Mesenchymal stem cell of the bone marrow (primary cell): ENCODE data around the gene MICAL2.

- CAGE, long polyA plus RNA: no peak
Observed at GRCh38 chr11:12110505-12111456, at the start of gene MICAL2. MICAL2 (plus strand) TSS chr11:12110590.

- CAGE, long polyA plus RNA: no peak
Observed at GRCh38 chr11:12156714-12157595, 46.6 kb downstream of the MICAL2 start.

GRCh38 chr11:12157596-12158205, 47.3 kb downstream of the MICAL2 start:
- CAGE, long polyA plus RNA: no peak

GRCh38 chr11:12158786-12159461, 48.5 kb downstream of the MICAL2 start:
- CAGE, long polyA plus RNA: no peak

- CAGE, long polyA plus RNA: no peak
Observed at GRCh38 chr11:12239248-12239832, 128.9 kb downstream of the MICAL2 start.

DNA sequence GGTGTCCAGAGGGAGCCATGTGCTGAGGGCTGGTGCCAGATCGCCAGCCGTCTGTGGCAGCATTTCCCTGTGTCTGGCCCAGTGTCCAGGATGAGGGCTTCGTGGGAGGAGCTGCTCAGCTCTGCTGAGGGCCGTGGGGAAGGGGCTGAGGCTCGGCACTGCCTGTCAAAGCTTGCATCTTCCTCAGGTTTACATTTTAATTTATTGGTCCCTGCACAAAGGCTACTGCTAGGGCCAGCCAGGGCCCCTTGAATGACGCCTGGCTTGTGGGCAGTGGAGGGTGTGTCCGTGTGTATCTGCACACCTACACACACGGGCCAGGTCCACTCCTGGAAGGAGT, 107.9 kb upstream of the PARVA start:
- CAGE, long polyA plus RNA: no peak

DNA sequence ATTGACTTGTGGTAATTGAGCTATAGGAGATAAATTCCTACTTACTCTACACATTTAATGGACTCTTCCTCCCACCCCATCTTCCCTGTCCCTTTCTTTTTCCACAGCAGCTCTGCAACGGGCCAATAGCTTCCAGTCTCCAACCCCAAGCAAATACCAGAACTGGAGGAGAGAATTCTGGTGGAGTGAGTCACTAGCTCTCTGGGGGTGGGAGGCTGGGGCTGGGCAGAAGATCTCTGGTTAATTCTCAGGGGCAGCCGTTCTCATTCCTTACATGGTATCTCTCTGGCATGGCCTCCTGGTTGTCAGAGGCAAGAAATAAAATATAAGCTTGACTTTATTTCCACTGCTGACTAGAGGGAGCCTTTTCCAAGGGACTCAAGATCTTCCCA, 90.4 kb upstream of the PARVA start:
- CAGE, long polyA plus RNA: no peak

DNA sequence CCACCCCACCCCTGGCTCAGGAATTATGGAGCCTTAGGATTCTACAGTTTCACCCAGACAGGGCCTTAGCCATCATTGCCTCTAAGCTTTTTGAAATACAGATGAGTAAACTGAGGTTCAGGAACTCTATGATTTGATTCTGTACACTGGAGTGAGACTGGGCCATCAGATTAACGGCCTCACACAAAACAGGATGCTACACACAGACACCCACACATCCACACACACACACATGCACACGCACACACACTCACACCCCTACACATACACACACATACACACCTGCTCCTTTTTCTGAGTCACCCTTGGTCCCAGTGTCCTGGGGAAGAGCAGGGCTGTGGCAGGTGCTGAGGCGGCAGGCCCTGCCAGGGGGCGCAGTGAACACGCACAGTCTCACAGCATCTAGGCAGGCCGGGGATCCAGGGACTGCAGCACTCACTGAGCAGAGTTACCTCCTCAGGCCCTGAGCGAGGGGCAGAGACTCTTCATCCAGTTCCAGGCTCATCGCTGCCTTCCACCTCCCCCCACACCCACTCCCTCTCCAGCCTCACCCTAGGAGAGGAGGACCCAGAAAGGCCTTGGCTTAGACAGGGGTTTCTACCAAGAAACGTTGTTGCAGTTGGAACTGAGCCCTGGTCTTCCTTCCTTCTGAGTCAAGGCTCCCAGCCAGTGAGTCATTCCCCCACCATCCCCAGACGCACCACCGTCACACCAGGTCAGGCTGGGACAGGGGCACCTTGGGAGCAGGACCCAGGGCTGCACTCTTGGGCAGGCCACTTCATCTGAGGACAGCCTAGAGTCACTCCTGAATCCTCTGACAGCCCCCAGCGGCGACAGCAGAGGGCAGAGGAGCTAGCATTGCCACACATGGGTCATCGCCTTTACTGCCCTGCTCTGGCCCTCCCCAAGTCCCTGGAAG, 89.7 kb upstream of the PARVA start:
- CAGE, long polyA plus RNA: no peak

- CAGE, long polyA plus RNA: no peak
Observed at GRCh38 chr11:12366050-12366833, 11.1 kb upstream of the PARVA start.

DNA sequence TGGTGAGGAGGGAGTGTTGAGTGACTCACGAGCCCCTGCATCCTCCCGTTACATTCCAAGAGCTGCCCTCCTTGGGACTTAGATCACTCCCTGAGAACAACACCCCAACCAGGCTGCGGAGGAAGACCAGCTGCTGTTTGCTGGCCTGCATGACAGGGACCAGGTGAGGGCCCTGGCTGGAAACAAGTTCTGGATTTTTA, 20.7 kb downstream of the PARVA start:
- CAGE, long polyA plus RNA: no peak

- CAGE, long polyA plus RNA: no peak
Observed at GRCh38 chr11:12430838-12431486, 53.6 kb downstream of the PARVA start.

DNA sequence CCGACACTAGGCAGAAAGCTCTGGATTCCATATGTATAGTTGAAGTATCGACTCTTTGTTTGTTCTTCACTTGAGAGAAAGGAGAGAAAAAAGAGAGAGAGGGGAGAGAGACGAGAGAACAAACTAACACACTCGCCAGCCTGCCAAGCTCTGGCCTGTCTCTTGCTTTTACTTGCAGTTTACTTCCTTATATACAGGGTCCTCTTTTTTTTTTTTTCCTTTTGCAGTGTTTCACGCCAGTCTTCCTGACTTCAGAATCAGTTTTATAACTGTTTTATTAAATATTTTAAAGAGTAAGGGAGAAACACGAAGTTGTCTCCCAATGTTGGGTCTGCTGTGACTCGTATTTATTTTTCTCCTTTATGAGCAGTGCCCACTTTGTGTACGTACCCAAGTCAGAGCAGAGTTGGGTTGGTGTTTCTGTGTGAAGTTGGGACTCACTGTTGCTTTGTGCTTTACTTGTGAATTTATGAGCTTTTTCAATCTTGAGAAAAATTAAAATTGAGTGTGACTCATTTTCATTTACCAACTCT, 20.0 kb downstream of the TEAD1 start:
- CAGE, long polyA plus RNA: no peak

DNA sequence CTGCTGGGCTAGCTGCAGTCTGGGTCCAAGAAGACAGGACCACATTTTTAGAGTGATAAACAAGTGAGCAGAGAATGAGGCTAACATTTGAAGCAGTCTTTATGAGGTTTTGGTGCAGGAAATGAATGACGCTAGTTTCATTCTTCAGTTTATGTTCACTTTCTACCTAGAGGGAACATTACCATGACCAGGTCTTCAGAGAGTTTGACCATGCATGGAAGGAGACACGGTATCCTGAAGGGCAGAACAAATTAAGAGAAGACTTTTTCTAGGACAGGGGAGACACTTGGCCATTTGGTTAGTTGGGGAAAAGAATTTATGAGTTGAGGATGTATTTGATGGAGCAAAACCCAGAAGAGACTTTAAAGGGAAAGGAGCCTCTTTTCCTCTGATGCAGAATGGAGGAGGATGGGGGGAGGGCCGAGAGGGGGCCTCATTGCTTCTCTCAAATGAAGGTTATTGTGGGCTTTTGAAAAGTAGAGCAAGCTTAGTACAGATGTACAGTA, 97.9 kb downstream of the TEAD1 start:
- CAGE, long polyA plus RNA: no peak

- CAGE, long polyA plus RNA: no peak
Observed at GRCh38 chr11:12976673-12977485, 32.2 kb upstream of the RASSF10 start.

- CAGE, long polyA plus RNA: no peak
Observed at GRCh38 chr11:13126243-13127026, 117.3 kb downstream of the RASSF10 start.

GRCh38 chr11:13276461-13277570, 774 bp upstream of the BMAL1 start:
- CAGE, long polyA plus RNA: no peak

DNA sequence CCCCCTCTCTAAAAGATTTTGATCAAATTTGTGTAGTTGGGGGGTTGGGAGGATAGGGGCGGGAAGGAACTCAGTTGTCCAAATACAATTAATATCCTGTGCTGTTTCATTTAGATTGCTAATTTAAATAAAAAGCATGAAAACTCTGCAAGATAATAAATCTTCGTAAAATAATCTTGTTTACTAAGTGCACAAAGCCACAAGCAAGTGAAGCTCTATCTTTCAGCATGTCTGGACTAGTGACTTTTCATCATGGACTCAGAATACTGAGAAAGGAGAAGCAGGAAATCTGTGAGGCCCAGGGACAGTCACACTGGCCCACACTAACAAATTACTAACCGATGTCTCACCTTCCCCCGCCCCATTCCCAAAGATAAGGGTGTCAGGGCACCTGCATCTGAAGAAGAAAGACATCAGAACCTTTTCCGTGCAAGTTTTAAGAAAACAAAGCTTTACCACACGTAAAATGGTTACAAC, 818 bp downstream of the BTBD10 start:
- CAGE, long polyA plus RNA: no peak

DNA sequence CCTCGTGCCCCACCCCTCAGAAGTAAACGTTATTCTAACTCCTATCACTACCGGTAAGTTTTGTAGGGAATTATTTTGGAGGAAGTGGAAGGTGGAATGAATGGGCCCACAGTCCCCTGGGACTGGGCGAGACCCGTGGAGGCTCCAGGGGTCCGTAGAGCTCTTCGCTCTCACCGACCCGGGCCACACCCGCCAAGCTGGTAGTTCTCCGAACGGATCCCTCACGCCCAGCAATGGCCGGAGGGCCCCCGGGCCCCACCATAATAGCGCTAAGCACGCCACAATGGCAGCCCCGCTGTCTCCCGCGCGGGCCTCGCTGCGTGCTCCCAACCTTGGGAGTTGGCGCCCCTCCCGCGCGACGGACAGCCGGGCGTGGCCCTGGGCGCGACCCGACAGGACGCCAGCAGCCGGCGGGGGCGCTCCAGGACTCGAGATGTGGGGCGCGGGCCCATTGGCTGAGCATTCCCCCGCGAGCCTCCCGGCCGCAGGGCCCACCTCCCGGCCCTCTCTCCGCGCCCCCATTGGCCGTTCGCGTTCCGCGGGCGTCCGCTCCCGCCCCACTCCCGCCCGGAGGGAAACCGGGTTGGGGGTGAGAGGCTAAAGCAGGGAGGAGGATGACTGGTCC, 441 bp upstream of the FAR1 start:
- CAGE, long polyA plus RNA: no peak

- CAGE, long polyA plus RNA: no peak
Observed at GRCh38 chr11:14778519-14779211, 113.4 kb downstream of the CYP2R1 start.

DNA sequence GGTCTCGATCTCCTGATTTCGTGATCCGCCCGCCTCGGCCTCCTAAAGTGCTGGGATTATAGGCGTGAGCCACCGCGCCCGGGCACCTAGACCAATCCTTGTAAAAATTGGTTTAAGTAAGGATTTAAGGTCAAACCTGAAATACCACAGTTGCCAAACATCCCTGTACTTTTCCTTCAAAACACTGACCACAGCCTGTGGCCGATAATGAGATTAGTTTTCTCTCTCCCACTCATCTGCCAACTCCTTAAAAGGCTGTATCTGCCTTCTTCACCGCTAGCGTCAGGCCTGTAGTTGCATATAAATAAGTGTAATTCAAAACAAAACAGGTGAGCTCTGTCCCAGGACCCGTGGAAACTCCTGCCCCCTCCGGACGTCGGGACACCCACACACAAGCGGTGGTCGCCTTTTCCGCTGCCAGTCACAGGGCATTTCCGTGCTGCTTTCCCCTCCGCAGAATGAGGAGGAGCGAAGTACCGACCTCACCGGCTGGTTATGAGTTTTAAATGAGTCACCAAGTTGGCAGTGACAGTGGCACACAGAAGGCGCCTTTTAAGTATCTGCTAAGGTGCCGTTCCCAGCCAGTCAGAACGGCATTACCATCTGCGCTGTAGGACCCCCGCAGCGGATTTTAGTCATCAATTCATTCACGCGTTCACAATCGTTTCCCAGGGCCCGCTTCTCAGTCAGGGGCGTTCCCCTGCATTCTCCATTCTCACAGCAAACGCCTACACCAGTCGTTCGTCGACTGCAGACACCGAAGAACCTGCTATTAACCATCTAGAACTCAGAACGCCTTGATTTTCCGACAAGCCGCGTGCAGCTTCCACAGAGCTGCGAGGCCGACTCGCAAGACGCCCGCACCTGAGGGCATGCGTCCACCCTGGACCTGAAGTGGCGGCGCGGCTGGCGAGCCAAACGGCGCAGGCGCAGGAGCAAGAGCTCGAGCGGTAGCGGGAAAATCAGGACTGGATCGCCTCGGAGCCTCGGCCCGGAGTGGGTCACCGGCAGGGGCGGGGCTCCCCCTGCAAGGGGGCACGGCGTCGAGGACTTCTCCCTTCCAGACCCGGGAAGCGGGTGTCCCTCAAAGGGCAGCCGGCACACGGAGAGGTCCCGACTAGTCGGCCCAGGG, 901 bp downstream of the CYP2R1 start:
- CAGE, long polyA plus RNA: no peak